GM23248 (cell line): ENCODE measurements around a stretch of chr6.

DNA sequence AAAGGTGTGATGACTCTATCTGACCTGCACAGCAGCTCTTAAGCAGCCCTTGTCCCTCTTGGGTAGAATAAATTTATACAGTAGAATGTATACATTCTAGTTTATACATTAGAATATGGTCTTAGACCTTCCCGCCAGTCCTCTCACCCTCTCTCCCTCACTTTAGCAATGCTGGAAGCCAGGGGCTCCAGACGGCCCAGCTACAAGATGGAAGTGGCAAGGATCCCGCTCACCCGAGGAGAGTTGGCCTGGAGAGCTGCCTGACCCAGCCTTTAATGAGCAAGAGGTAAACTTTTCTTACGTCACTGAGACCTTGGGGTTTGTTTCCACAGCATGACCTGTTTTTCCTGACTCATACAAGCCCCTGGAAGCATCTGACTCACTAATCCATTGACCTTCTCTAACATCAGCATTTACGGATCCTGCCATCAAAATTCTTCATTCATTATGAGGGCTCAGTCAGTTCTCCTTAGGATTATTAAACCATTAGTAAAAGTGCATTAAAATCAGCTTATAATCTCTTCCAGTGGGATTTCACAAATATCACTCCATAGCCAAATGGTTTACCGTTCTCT lies 120.4 kb downstream of the MYLK4 start:
- RAMPAGE, long total RNA, result no peak

DNA sequence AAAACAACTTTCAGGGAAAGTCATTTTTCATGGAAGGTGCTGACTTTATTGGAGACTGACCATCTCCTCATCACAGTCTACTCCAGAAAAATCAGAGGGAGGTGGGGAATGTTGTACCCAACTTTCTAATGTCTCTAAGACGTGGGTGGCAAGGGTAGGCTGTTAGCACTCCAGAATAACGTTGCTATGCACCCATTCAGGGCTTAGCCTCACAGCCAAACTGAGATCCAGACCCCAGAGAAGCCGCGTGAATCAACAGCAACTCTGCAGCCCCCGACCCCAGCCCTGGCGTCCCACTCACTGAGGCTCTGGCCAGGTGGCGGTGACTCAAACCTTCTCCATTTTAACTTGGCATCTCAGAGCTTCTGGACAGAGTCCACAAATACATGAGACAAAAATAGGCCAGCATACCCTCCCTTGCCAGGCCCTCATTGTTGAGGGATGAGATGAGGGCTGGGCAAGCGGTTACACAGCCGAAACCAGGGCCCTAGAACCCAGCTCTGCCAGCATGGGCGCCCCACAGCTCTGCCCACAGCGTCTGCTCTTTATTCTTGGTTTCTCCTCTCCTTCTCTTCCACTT lies 118.4 kb downstream of the MYLK4 start:
- RAMPAGE, long total RNA, result no peak

DNA sequence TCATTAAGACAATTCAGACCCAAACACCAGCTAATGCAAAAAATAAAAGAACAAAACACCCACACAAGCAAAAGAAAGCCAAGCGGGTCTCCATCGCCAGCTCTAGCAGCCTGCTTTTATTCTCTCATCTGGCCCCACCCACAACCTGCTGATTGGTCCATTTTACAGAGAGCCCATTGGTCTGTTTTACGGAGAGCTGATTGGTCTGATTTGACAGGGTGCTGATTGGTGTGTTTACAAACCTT lies 2.3 kb upstream of the WRNIP1 start:
- RAMPAGE, long total RNA, result no peak

DNA sequence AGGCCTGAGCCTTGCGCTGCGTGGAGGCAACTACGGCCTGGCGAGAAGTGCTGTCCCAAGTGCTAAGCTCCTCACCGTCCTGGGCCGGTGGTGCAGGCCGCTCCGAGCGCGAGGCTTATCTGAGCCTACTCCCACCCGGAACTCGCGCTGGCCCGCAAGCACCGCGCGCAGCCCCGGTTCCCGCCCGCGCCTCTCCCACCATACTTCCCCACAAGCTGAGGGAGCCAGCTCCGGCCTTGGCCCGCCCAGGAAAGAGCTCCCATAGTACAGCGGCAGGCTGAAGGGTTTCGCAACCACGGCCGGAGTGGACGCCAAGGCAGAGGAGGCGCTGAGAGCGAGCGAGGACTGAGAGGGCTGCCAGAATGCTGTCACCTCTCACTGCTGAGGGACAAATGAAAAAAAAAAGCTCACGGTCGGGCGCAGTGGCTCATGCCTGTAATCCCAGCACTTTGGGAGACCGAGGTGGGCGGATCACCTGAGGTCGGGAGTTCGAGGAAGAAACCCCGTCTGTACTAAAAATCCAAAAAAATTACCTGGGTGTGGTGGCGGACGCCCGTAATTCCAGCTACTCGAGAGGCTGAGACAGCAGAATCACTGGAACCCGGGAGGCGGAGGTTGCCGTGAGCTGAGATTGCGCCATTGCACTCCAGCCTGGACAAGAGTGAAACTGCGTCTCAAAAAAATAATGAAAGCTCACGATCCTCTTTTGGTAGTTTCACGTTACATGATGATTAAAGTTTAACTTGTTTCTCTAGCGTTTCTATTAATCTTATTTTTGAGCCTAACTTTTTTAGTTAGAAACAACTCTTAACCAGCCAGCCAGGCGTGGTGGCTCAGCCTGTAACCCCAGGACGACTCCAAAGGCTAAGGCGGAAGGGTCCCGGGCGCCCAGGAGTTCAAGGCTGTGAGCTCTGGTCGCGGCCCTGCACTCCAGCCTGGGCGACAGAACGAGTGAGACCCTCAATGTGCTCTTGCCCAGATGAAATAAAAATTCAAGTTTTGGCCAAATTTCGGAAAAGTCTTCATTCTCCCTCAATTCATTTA lies 1.4 kb upstream of the WRNIP1 start:
- RAMPAGE, long total RNA, result no peak

DNA sequence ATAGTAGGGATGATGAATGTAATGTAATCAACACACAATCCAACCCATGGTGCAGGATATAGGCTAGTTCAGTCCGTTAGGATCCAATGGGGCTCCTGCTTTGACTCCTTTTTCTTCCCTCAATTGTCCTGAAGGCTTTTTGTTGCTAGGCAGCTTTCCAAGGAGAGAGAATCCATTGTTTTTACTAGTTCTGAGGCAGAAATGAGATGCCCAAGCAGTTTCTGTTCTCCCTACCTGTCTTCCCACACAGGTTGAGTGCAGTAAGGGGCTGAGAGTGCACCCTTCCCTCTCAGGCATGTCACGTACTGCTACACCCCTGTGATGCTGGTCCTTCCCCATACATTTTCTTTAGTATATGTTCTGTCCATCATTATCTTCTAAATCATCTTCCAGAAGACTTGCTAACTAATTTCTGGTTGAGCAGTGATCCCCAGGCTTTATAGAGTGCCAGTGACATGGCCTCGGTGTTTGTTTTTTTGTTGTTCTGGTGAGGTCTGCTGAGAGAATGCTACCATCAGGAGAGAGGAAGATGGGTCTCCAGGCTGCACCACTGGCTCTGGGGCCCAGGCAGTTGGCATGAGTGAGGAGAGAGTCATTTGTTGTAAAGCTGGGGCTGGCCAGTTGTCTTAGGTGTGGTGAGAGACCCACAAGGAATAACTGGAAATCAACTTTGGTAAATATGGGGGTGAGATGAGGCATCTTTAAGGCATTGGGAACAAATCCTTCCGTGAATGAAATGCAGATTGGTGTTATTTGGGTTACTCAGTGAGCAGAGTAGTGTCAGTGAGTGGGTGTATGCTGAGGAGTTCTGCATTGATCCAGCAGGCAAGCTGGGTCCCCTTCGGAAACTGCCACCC lies 12.4 kb downstream of the WRNIP1 start:
- RAMPAGE, long total RNA, result no peak

- RAMPAGE, long total RNA, result no peak
These were observed 13.3 kb upstream of the SERPINB1 start for GRCh38 chr6:2854772-2855615.

DNA sequence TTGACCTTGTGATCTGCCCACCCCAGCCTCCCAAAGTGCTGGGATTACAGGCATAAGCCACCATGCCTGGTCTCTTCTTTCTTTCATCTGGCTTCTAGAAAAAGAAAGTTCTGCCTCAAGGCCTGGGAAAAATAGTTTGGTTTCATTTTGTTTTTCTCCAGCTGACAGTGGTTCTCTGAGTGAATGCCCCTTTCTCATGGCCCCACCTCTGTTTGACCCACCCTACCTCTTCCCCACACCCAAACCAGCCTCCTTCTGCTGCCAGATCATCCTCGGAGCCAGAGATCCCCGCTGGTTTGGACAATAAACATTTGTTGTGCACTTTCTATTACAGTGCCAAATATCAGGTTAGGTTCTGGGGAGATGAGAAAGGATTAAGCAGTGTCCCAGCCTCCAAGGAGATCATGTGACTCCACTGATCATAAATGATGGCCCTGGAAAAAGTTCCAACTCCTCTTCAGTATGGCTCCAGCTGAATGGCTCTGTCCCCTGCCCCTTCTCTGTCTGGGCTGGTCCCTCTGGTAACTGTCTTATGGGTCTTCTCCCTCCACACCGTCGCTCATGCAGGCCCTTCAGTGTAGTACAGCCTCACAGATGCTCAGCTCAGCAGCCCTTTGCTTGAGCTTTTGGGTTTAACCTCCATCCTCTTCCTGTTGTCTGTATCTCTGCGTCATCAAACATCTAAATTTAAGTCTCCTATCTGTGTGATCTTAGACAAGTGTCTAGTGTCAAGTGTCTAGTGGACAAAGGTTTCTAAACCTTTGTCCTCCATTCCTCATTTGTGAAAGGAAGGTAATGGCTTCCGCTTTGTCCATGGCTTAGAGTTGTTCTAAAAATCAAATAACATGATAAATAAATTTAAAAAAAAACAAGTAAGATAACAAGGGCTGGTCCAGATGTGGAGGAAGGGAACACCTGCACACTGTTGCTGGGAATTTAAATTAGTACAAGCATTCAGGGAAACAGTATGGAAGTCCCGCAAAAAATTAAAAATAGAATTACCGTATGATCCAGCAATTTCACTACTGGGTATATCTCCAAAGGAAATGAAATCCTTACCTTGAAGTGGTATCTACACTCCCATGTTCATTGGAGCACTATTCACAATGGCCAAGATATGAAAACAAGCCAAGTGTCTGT lies 17.3 kb upstream of the SERPINB1 start:
- RAMPAGE, long total RNA, result no peak

DNA sequence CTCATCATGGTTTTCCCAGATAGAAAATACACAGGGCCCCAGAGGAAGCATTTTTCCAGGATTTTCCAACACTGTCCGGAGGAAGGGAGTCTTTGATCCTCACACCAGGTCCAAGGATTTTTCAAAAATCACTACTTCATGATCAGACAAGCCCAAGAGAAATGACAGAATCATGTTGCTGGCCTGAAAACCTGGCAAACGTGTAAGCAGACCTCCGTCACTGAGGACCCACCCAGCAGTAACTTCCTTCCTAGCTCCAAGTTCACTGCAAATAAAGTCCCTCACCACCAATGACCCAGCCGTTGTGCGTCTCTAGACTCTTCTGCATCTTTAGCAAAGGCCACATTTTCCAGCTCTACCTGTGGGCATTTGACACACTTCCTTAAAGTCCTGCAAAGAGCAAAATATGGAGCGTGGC lies 2.7 kb upstream of the SERPINB9 start:
- RAMPAGE, long total RNA, result no peak

DNA sequence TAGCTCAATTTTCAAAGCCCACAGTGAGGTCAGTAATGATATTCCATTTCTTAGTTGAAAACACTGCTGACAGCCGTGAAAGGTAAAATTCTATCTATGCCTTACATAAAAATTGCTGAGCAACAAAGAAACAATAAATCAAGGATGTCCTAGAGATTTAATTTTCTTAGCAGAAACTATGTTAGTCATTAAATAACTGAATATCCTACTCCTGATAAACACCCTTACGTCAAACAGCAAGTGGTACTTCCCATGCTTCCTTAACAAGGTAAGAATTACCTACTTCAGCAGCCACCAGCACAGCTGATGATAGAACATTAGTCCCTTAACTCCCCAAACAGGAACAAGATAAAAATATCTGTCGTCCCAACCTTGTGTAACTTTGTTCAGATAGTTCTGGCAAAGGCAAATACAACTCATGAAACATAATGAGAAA lies 8.8 kb downstream of the SERPINB6 start:
- RAMPAGE, long total RNA, result no peak

DNA sequence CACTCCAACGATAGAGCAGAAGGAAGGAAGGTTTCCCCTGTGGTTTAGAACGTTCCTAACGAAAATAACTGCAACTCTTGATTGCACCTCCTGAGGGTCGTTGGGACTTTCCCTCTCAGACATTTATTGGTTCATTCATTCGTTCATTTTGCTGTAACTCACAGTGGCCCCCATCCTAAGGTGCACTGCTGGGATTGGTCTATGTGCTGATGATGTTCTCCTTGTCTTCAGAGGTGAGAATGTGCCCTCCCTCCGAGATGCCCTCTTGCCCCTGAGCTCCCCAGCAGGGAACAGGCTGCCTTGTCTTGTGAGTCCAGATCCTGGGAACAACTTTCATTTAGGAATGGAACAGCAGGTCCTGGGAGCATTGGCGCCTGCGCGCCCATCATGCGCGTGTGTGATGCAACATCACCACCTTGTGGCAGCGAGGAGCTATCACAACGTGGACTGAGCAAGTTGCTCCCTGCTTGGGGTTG lies 12.5 kb upstream of the RIPK1 start:
- RAMPAGE, long total RNA, result no peak

DNA sequence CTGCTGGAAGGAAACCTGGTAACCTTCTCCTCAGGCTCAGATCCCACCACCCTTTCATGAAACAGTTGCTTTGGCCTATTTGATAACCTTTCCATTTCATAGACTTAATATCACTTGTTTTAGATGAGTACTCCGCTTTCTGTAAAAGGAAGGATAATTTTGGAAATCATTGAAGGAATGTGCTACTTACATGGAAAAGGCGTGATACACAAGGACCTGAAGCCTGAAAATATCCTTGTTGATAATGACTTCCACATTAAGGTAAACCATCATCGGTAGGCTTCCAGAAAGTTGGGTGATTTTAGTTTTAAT lies 12.5 kb downstream of the RIPK1 start:
- RAMPAGE, long total RNA, result no peak

DNA sequence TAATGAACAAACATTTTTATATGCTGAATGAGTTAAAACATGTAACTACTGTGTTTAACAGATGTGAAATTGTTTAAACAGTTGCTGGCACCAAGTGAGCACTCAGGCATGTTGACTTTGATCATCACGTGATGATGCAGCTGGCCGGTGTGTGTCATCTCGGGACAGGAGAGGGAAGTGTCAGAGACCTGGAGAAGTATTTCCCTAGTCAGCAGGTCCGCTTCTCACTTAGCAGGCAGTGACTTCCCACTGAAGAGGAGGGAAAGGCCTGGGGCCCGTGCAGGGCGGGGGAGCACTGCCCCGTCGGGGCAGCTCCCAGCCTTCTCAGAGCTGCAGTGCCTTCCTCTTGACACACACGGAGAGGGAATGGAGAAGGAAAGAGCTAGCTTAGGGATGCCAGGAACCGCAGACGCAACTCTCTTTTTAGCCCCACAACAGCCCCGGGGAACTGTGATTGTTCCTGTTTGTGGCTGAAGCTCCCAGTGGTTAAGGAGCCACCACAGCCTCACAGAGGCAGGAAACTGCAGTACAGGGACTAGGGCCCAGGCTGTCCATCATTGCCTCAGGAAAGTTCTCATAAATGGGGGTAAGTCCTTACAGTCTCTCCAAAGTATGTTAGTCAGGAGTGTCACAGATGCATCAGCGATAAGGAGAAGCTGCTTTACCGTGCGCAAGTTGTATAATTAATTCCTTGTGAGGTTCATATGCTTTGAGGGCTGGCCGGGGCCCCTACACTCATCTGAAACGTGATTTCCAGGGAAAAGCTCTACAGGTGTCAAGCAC lies 17.9 kb downstream of the TUBB2A start:
- RAMPAGE, long total RNA, result no peak

GRCh38 chr6:3154351-3155056 lies 2.8 kb downstream of the TUBB2A start:
- RAMPAGE, long total RNA, result no peak

- RAMPAGE, long total RNA, result no peak
These were observed 2.9 kb upstream of the TUBB2A start for GRCh38 chr6:3159954-3160890.

- RAMPAGE, long total RNA, result no peak
These were observed 1.6 kb upstream of the TUBB2B start for GRCh38 chr6:3228898-3229555.

- RAMPAGE, long total RNA, result no peak
These were observed 31.1 kb downstream of the PSMG4 start for GRCh38 chr6:3289622-3290386.

GRCh38 chr6:3323901-3325042 lies 65.5 kb downstream of the PSMG4 start:
- RAMPAGE, long total RNA, result no peak

GRCh38 chr6:3356705-3356897 lies 97.9 kb downstream of the PSMG4 start:
- RAMPAGE, long total RNA, result no peak

- RAMPAGE, long total RNA, result no peak
These were observed 51.2 kb downstream of the SLC22A23 start for GRCh38 chr6:3405511-3406162.

- RAMPAGE, long total RNA, result no peak
These were observed 48.2 kb downstream of the SLC22A23 start for GRCh38 chr6:3408586-3409170.